Placental pericyte (primary cell): ENCODE measurements around the genes SHANK2, KRTAP5-7 and FOLR2.

DNA sequence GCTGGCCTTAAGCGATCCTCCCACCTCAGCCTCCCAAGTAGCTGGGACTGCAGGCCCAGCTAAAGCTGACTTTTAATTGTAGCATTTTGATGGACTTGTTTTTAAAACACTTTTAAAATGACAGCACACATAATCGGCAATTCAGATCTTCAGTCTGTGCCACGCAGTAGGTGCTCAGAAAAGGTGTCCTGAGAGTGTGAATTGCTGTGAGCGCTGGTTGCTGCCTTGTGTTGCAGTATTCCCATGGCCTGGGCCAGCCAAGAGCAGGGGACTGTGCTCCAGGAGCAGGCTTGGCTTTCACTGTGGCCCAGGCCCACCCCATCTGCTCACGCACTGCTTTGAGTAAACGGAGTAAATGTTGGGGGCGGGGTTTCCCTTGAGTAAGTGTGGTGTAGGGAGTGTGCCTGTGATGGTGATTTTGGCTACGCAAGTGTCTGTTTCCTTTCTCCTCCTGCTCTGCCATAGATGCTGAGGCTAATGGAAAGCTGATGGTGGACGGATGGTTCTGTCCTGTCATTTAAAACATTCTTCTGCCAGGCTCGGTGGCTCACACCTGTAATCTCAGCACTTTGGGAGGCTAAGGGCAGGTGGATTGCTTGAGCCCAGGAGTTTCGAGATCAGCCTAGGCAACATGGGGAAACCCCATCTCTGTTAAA, 2.3 kb downstream of the CTTN start:
- CAGE, long polyA plus RNA, result no peak

DNA sequence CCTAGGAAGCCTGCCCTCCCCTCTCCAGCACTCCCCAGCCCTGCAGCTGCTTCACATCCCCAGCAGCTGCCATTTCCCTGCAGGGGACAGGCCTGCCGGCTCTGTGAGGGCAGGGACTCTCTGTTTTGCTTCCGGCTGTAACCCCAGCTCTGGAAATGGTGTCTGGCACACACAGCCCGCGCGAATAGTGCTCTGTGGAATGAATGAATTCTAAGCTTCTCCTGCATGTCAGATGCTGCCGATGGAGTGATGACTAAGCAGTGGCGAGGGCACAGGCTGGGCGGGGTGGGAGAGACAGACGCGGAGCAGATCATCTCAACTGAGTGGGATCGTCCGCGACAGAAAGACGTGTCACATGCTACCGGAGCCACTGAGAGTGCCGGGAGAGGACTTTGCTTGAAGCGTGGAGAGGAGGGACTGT, 334.4 kb downstream of the CTTN start:
- CAGE, long polyA plus RNA, result no peak

- CAGE, long polyA plus RNA, result no peak
These were observed 39.1 kb downstream of the SHANK2 start for GRCh38 chr11:71213284-71213686.

GRCh38 chr11:71220026-71220434, 32.3 kb downstream of the SHANK2 start:
- CAGE, long polyA plus RNA, result no peak

- CAGE, long polyA plus RNA, result no peak
These were observed at the start of gene SHANK2 for GRCh38 chr11:71252305-71253136. TSS of gene SHANK2 (minus strand) at chr11:71252577.

GRCh38 chr11:71282351-71282887, 30.0 kb upstream of the SHANK2 start:
- CAGE, long polyA plus RNA, result no peak

DNA sequence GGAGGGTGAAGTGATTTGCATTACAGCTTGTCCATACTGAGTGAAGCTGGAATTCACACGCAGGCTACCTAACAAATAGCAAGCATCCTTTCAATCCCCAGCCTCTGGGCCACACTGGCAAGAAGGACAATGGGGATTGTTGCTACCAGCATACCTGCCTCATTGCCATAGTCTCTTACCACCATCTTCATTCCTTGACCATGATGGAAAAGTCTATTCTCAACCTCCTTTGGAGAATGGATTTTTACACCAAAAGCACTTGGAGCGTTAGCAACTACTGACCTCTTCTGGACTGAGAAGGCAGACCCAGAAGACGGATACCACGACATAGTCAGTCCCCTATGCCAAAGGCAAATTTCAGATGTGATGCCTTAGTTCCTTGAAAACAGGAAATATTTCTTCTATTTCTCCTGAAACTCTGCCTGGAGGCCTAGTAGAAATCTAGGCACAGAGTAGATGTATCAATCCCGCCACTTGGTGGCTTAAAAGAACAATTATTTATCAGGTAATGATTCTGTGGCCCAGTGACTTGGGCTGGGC, 75.5 kb downstream of the DHCR7 start:
- CAGE, long polyA plus RNA, result no peak

DNA sequence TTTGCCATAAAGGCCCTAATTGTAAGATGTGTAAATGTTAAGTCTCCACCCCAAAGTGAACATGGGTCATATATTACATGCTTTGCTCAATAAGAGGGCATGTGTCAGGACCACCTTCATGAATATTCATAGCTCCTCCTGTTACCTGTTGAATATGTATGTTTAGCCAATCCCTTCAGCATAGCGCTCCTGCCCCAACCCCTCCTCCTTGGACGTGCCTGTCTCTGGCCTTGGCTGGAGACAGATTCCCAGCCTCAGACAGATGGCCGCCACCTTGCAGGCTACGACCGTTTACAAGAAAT, 1.2 kb upstream of the NADSYN1 start:
- CAGE, long polyA plus RNA, result no peak

DNA sequence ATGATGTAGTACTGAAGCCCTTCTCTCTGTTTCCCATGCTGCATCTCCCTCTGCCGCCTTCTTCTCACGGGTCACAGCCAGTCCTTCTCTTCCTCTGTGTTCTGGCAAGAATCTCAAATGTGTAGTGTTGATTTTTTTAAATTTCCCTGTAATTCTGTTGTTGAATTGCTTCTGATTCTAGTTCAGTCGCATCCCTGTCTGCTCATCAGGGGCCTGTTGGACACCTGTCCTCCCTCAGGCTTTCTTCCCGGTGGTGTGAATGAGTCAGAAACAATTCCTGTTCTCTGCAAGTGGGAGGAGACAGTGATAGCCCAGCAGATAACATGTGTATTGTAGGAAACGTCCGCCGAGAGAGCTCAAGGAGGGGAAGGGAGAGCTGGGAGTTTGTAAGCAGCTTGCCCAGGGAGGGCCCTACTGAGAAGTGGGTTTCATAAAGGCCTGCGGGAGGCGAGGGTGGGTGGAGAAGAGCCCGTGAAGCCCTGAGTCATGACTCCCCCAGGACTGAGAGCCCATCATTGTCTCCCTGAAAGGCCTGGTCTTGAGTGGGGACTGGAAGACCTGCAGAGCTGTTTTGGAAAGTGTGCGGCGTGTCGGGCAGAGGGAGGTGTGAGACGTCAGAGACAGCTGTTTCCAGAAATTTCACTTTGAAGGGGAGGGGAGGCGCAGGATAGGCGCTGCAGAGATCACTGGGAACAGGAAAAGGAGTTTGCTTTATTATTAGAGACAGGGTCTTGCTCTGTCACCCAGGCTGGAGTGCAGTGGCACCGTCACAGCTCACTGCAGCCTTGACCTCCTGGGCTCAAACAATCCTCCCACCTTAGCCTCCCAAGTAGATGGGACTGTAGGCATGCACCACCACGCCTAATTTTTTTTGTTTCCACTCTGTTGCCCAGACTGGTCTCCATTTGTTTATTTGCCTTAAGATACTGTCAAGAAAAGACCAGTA, 35.2 kb downstream of the NADSYN1 start:
- CAGE, long polyA plus RNA, result no peak

DNA sequence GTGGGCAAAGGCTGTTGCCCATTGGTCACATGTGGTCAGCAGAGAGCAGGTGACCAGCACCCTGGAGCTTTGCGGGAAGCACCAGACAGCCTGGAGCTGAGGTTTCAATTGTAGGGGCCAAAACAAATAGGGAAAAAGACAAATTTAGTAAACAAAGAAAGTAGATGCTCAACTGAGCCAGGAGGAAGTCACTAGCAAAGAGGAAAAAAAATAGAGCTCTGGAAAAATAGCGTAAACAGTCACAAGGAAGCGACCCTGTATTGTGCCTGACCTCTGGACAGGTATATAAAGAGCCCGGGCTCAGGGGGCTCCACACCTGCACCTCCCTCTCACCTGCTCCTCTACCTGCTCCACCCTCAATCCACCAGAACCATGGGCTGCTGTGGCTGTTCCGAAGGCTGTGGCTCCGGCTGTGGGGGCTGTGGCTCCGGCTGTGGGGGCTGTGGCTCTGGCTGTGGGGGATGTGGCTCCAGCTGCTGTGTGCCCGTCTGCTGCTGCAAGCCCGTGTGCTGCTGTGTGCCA, at the start of gene KRTAP5-7:
KRTAP5-7 (plus strand) TSS at position 339 of the 522 bp plus-strand sequence.
- CAGE, long polyA plus RNA, result no peak

DNA sequence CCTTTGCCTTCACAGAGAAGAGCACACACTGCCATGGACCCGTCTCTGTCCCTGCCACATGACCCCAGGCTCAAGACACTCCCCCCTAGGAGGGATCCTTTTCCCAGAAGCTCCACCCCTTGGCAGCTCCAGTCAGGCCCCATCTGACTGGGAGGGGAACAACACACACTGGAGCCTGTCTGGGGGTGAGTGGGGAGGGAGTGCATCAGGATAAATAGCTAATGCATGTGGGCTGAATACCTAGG, 28.4 kb upstream of the DEFB108B start:
- CAGE, long polyA plus RNA, result no peak

- CAGE, long polyA plus RNA, result no peak
These were observed 21.9 kb downstream of the NUMA1 start for GRCh38 chr11:72058286-72058992.

DNA sequence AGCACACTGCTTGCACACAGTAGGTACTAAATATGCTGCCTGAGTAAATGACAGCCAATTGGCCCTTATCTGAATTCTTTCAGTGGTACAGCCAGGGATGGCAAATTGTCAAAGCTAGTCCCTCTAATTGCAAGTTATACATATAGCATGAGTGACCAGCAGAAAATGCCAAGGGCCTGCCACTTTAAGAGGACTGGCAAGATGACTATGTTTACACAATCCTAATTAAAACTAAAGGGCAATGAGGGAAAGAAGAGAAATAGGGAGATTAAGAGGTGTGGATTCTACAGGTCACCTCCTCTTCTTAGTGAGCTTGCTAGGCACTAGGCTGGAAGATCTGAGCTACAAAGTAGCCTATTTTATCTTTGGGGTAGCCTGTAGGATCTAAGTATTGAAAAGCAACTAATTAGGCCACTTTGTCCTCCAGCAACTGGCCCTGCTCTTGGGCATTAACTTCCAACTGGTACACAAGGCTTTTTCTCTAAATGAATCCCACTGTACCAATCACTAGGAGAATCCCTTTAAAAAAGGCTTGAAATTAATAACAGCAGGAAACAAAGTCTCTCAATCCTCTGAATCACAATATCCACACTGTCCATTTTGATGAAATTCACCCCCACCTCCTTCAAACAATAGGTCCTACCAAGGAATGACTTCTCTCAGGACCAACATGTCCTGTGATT, 13.4 kb downstream of the NUMA1 start:
- CAGE, long polyA plus RNA, result no peak

- CAGE, long polyA plus RNA, result no peak
These were observed at the start of gene FOLR2 for GRCh38 chr11:72216538-72217002. TSS of gene FOLR2 (plus strand) at chr11:72216794.

- CAGE, long polyA plus RNA, result no peak
These were observed 1.2 kb downstream of the FOLR2 start for GRCh38 chr11:72217746-72218264.

GRCh38 chr11:72222845-72223994, 1.3 kb upstream of the INPPL1 start:
- CAGE, long polyA plus RNA, result no peak

DNA sequence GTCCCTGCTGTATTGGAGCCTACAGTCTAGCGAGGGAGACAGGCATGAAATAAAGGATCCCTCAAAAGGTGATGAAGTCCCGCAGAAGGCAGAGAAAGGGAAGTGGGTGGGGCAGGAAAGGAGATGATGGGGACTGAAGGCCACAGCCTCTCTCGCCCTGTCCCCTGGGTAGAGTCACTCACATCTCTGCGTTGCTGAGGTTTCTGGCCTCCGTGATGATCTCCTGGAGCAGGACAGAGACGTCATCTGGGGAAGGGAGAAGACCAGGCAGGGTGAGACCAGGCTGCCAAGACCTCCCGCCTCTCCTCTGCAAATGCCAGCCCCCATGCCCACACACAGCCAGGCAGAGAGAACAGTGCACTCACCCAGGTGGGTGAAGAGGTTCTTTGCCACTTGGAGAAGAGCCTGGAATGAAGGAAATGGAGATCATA, 89.0 kb downstream of the PDE2A start:
- CAGE, long polyA plus RNA, result no peak

DNA sequence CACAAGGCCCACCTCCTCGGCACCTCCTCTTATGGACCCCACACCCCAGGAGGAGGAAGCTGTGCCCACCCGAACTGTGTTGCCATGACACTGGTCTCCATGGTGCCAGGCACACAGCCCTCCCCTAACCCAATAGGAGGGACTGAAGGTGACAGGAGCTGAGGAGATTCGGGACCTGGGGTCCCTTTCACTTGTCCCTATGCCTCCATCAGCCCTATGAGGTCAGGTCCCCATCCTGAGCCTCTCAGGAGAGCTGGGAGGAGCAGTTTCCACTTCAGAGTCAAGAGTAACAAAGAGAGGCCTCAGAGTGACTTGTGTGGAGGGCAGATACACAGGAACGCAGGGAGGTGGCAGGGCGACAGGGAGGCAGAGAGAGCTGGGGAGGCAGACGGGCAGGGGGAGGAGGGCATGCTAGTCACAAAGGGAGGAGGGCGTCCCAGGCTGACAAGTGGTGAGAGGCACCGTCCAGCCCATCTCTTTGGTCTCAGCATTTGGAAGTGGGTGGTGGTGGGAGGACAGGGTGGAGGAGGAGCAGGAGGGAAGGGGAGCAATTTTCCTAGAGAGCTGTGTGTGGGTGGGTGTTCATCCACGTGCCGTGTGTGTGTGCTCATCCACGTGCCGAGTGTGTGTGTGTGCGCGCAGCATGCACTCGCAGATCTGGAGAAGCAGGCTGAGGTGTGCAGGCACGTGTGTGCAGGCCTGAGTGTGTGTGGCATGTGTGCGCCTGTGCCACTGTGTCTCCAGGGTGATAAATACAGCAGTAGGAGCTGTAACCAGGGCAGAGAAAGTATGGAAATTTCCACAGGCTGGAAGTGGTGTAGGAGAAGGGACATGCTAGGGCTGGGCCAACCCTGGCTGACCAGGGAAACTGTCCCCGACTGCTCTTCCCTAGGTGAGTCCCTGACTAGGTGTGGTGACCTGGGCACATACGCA, 7.0 kb upstream of the PDE2A start:
- CAGE, long polyA plus RNA, result no peak

- CAGE, long polyA plus RNA, result no peak
These were observed 14.4 kb upstream of the PDE2A start for GRCh38 chr11:72688430-72689177.

- CAGE, long polyA plus RNA, result no peak
These were observed 1.2 kb downstream of the ARAP1 start for GRCh38 chr11:72750857-72751623.